Lung (tissue), 4 donors: ENCODE measurements around the genes PKD2, HERC3 and ATOH1.

DNA sequence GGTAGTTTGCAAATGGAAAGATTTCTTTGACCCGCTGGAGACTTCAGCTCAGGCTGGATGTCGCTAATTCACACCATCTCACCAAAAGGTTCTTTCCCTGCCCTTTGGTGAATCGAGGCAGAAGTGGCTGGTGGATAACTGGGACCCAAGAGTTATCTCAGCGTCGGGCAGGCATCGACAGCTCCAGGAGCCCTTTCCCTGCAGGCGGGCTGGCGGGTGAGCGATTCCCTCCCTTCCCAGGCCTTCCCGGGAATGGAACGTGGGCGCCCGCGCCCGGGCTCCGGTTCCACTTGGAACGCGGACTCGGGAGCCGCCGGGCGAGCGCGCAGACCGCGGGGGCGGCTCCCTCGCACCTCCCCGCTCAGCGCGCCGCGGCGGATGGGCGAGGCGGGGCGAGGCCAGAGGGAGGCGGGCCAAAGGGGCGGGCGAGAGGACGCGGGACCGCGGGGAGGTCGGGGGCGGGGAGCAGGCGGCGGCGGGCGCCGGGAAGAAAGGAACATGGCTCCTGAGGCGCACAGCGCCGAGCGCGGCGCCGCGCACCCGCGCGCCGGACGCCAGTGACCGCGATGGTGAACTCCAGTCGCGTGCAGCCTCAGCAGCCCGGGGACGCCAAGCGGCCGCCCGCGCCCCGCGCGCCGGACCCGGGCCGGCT is at the start of gene PKD2:
Gene PKD2 (plus strand): TSS at position 468 of the 652 bp plus-strand sequence.
- PRO-cap = bidirectional peak, plus-strand start at position 468 of the sequence, minus-strand start at position 380 of the sequence
- RAMPAGE, long total RNA = no peak
- RRBS = under 1% methylated on average over 29 of the region's 80 CpGs

DNA sequence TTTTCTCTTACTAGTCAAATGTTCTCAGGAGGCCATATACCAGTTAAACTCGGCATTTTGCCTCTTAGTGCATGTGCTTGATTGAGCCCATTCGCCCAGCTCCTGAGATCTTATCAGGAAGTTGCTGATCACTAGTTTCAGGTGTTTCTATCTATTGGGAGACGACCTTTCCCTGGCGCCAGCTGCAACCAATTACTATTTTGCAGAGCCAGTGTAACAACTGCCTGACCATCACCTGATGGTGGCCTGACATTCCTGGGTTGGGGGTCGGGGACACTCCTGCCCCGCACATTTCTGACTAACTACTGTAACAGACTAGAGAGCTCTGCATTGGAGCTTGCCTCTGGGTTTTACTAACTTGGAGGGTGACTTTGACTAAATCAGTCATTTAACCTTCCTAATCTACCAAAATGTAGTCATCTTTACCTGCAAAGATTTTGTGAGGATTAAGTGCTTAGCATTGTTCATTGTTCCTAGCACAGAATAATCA is 37.5 kb upstream of the ABCG2 start:
- PRO-cap = no peak
- RAMPAGE, long total RNA = no peak
- RRBS = no CpG with 5 or more reads among the region's 6 CpGs

DNA sequence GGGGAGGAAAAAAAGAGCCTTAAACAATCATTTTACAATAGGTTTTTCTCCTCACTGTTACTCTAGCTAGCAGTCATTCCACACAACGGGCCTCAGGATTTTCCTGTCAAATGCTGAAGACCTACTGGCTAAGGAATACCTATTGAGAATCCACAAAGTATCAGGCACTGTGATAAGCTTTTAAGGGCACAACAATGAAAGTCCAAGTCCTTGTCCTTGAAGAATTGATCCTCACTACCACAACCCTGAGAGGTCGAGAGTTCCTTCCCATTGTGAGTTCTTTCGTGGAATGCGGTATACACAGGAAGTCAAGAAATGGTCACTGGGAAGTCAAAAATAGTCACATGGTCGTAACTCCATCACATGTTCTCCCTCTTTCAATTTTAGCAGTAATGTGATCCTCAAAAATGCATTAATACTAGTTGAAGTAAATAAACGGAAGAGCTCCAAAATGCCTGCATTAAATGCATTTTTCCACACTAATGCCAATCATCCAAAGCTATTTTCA is 7.1 kb downstream of the PPM1K start:
- PRO-cap = no peak
- RAMPAGE, long total RNA = no peak
- RRBS = no CpG with 5 or more reads among the region's 6 CpGs

DNA sequence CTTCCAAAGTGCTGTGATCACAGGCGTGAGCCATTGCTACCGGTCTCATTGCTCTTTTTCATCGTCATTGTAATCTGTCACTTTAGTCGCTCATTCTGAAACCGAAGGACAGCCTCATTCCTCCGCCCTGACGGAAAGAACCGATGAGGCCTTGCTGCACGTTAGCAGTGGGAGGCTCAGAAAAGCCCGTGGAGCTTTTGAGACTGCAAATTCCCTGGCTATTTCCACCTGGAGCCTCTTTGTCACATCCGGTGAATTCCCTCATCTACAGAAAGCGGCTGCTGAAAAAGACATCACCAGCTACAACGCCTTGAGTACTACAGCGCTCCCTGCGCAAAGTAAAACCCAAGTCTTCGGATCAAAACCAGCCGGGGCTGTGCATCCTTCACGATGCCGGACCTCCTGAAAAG is 996 bp downstream of the PPM1K start:
- PRO-cap = no peak
- RAMPAGE, long total RNA = no peak
- RRBS = 2% methylated on average over 4 of the region's 19 CpGs

GRCh38 chr4:88286967-88287345 is 2.6 kb upstream of the PPM1K start:
- PRO-cap = no peak
- RAMPAGE, long total RNA = no peak

DNA sequence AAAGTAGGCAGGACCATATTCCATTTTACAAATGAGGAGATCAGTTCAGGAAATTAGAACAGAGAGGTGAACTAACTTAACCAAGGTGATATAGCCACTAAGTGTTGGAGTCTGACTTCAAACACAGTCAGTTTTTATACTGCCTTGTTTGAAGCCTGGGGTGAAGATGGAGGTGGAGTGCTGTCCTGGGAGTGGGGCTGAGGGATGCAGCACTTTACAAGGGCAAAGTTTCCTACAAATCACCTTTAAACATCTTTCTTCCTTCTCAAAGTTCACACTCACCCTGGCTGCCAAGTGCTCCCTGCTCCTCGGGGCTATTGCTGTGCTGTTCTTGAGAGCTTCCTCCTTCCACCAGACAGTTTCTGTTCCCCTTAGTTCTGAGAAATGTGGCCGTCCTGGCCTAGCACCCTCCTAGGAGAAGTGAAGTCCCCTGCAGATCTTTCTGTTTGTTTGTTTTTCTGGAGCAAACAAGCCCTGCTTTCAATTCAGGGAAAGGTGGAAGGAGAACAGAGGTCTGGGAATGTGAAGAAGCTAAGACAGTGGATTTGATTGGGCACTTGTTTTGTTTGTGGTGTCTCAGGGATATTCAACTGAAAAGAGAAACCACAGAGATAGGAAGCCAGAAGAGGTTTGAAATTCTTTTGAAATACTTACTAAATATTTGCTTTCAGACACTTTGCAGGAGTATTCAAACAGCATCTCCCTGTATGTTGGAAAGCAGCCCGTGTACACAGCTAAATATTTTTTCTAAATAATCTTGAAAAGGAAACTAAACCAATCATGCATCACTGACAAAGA is 36.3 kb upstream of the PPM1K start:
- PRO-cap = no peak
- RAMPAGE, long total RNA = no peak
- RRBS = no CpG with 5 or more reads among the region's 3 CpGs

GRCh38 chr4:88592221-88592802 is at the start of gene HERC3:
HERC3 (plus strand) TSS chr4:88592480.
- PRO-cap = bidirectional peak, plus-strand start at chr4:88592497, minus-strand start at chr4:88592308; unidirectional peak, plus-strand start at chr4:88592659
- RAMPAGE, long total RNA = no peak
- RRBS = under 1% methylated on average over 25 of the region's 67 CpGs

DNA sequence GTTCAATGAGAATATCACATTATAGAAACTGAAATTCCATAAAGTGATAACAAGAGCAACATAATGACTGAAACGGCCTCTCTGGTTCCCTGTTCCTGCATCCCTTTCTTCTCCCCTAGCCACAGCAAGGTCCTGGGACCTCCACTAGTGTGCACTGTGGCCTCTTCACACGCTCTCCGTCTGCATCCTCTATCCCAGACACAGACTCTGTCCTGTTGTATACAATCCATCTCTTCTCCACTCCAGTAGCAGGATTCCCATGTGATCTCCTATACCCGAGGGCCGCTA is 104.9 kb upstream of the NAP1L5 start:
- PRO-cap = no peak
- RAMPAGE, long total RNA = no peak
- RRBS = no CpG with 5 or more reads among the region's 5 CpGs

DNA sequence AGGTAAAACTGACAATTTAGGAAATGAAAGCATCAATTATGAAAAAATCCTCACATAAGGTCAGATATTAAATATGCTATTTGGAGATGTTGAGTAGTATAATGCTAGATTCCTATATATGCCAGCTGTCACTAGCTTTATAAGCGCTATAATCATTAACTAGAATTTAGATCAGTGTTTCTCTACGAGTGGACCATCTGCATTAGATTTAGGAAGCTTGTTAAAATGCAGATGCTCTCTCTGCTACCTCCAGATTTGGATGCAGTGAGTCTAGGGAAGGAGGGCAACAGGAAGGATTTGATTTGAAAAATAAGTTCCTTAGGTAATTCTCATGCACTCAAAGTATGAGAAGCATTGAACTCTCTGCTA is 122.8 kb upstream of the NAP1L5 start:
- PRO-cap = no peak
- RAMPAGE, long total RNA = no peak
- RRBS = no CpG with 5 or more reads among the region's 2 CpGs

GRCh38 chr4:89009061-89009435 is 47.9 kb downstream of the FAM13A start:
- PRO-cap = no peak
- RAMPAGE, long total RNA = no peak
- RRBS = no CpG with 5 or more reads among the region's 4 CpGs

GRCh38 chr4:89157496-89158197 is 46.3 kb downstream of the TIGD2 start:
- PRO-cap = no peak
- RAMPAGE, long total RNA = no peak
- RRBS = no CpG with 5 or more reads among the region's 7 CpGs

DNA sequence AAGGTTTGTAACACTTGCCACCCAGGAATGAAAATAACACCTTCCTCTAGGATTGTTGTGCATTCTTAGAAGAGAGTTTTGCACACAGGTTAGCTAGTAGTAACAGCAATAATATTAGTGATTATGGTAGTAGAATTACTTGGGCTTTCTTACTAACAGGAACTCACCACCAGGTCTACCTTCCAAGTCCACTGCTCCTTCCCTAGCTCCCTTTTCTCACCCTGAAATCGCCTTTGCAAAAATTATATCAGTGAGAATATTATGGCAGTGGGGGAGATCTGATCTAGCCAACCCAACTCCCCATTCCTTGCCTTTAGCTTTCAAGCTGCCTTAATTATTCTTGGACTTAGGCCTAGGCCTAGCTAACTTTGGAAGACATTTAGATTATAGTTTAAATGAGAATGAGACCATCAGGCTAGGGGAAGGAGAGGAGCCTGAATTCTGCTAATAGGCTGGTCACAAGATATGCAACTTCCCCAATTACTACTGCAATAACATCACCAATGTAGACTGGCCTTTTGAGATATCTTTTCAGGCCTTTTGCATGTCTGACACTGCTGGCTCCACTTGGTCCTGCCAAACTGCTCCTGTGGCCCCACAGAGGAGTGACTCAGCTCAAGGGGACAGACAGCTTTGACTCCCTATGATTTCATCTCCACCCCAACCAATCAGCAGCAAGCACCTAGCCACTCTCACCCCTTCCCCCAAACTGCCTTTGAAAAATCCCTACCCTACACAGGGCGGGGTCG is 23.0 kb downstream of the GPRIN3 start:
- PRO-cap = no peak
- RAMPAGE, long total RNA = no peak
- RRBS = no CpG with 5 or more reads among the region's 3 CpGs

- PRO-cap = no peak
- RAMPAGE, long total RNA = no peak
- RRBS = no CpG with 5 or more reads among the region's 4 CpGs
Measured at GRCh38 chr4:89292999-89293641, 14.5 kb downstream of the GPRIN3 start.

GRCh38 chr4:89835950-89836732 is 820 bp downstream of the SNCA start:
- PRO-cap = no peak
- RAMPAGE, long total RNA = no peak
- RRBS = no CpG with 5 or more reads among the region's 34 CpGs

DNA sequence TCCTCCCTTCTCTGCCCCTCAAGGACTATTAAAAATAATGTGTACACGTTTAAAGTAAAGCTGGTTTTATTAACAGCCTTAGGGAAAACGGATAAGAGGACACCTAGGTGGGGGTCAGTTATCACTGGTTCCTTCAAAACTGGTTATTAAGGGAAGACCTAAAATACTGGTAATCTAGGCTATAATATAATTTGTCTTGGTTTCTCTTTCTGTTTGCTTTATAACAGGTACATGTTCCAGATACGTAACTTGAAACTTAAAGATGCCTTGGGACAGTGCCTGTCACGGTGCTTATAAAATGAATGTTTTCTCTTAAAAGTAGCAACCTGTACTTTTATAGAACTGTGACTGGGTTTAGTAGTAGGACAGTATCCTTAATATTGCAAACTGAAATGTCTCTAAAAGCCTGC is 1.9 kb downstream of the CCSER1 start:
- PRO-cap = no peak
- RAMPAGE, long total RNA = no peak
- RRBS = no CpG with 5 or more reads among the region's 4 CpGs

DNA sequence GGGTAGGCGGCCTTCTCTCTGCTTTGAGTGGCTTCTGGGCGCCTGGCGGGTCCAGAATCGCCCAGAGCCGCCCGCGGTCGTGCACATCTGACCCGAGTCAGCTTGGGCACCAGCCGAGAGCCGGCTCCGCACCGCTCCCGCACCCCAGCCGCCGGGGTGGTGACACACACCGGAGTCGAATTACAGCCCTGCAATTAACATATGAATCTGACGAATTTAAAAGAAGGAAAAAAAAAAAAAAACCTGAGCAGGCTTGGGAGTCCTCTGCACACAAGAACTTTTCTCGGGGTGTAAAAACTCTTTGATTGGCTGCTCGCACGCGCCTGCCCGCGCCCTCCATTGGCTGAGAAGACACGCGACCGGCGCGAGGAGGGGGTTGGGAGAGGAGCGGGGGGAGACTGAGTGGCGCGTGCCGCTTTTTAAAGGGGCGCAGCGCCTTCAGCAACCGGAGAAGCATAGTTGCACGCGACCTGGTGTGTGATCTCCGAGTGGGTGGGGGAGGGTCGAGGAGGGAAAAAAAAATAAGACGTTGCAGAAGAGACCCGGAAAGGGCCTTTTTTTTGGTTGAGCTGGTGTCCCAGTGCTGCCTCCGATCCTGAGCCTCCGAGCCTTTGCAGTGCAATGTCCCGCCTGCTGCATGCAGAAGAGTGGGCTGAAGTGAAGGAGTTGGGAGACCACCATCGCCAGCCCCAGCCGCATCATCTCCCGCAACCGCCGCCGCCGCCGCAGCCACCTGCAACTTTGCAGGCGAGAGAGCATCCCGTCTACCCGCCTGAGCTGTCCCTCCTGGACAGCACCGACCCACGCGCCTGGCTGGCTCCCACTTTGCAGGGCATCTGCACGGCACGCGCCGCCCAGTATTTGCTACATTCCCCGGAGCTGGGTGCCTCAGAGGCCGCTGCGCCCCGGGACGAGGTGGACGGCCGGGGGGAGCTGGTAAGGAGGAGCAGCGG is at the start of gene ATOH1:
Gene ATOH1 (plus strand): TSS at position 448 of the 953 bp plus-strand sequence.
- PRO-cap = no peak
- RAMPAGE, long total RNA = no peak
- RRBS = 4% methylated on average over 14 of the region's 72 CpGs

DNA sequence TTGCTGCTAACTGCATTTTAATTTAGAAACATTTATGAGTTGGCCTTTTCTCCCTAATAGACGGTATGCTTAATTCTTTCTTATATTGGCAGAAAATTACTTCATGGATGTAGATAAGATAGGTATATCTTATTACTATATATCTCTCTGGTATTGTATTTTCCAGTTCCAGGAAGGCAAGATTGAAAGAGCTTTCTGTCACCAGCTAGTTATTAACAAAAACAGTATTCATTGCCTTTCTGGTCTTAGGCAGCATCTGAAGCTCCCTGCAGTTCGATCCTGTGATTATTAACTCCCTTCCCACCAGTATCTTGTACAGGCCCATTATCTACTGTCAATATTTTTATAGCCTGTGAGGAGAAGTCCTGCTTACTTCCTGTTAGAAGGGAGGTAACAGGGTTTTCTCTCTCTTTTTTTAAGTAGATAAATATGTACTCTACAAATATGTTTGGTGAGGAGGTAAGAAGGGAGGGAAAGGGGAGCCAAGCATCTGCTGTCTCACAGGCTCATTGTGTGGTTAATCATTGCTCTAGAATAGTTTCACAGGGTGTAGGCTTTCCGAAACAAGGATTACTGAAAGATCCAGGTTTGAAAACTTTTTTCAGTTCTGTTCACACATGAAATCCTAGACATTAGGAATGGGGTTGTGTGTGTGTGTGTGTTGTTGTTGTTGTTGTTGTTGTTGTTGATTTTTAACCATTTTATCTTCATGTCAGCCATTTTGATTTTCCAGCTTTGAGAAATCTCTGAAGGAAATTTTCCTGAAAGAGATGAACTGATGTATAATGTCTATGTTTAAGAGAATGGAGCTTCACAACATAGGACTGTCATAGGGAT is 14.1 kb downstream of the ATOH1 start:
- PRO-cap = no peak
- RAMPAGE, long total RNA = no peak
- RRBS = no CpG with 5 or more reads among the region's 3 CpGs

DNA sequence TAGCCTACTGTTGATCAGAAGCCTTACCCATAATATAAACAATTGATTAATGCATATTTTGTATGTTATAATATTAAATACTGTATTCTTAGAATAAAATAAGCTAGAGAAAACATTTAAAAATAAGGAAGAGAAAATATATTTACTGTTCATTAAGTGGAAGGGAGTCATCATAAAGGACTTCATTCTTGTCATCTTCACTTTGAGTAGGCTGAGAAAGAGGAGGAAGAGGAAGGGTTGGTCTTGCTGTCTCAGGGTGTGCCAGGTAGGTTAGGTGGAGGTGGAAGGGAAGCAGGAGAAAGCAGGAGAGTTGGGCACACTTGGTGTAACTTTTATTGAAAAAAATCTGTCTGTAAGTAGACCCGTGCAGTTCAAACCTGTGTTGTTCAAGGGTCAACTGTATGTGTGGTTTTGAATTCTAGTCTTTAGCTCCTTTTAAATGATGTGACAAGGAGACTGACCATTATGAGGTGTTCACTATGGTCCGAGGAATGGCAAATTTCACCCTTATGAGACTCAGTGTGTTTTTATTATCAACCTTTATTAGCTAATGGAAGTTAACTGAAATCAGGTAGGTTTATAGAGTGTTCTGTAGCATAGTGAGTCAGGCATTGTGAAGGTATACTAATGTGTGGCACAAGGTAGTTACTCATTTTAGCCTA is 11.7 kb downstream of the PDLIM5 start:
- PRO-cap = no peak
- RAMPAGE, long total RNA = no peak
- RRBS = no CpG with 5 or more reads among the region's 2 CpGs

GRCh38 chr4:94526306-94526750 is 74.6 kb downstream of the PDLIM5 start:
- PRO-cap = no peak
- RAMPAGE, long total RNA = no peak
- RRBS = no CpG with 5 or more reads among the region's 2 CpGs

DNA sequence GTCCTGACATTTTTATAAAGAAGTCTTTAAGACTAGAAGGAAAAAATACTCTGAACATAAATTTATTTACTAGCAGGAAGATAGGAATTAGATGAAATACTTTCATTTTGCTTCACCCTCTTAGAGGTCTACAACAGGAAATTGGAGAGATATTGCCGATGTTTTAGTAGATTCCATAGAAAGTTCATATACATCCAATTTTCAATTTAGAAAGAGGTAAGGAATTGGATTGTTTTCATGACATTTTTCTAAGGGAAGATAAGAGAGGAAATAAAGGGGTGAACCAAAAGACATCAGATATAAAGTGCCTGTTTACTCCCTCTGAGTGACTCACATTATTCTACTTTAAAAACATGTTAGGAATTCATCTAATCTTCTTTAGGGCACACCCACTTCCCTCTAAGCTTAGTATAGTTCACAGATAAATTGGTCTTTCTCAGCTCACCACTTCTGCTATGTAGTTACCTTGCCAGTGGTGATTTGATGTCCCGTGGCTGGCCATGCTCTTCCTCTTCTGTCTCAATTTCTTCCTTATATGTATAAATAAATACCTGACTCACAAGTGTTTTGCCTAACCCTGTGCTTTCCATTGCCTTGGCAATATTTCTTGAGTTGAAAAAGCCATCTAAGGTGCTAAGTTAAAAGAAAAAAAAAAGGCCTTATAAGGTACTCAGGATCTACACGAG is 96.7 kb downstream of the PDLIM5 start:
- PRO-cap = no peak
- RAMPAGE, long total RNA = no peak
- RRBS = no CpG with 5 or more reads among the region's 3 CpGs